HTR-8/SVneo (cell line): ENCODE data around the gene FBXO48.

- RRBS = no CpG with 5 or more reads among the region's 2 CpGs
Observed at GRCh38 chr2:67825207-67825820, 237.5 kb downstream of the C1D start.

- RRBS = no CpG with 5 or more reads among the region's 3 CpGs
Observed at GRCh38 chr2:67877361-67877666, 185.5 kb downstream of the C1D start.

- RRBS = no CpG with 5 or more reads among the region's 1 CpG
Observed at GRCh38 chr2:68178652-68179031, 21.0 kb downstream of the PNO1 start.

- RRBS = no CpG with 5 or more reads among the region's 6 CpGs
Observed at GRCh38 chr2:68366046-68366699, 1.1 kb downstream of the PLEK start.

DNA sequence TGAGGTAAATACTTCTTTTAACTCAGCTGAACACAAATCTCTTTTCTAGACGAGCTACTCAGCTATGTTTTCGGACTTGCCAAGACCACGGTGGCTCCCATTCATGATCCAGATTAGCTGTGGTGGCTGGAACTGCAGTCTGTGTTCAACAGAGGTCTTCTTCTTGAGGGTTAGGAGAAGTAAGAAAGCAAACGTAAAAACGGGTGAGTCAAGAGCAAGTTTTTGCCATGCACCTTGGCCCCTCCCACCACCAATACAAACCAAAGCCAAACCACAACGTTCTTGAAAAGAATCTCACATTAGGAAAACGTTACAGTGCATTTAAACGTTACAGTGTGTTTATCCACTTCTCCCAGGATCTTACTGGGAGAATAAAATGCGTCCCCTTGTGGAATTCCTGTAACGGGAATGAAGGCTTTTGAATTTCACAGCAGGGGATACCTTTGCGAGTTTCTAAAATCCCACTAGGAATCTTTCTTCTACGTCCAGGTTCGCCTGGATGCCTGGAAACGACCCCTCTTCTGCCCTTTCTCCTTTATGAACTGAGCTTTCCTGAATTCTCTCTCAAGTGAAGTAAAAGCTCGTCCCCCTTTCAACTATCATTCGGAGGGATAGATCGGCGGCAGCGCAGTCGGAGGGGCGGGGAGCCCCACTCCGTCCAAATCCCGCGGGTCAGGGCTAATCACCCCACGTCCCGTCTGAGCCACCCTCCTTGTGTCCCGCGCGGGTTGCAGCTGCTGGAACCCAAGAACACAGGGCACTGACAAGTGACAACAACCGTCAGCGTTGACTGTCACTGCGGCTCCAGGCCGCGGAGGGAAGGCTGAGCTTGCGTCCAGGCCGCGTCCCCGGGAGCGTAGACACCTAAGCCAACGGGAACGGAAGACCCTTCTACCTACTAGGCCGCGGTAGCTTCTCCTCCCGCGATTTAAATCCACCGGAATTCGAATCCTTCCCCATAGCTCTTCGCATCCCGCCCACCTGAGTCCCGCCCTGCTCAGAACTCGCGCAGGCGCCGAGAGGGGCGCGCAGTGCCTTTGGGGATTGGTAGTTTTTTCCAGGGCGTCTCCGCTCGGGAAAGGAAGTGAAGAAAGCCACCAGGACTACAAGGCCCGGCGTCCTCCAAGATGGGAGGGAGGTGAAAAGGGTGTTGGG, at the start of gene FBXO48:
TSS of gene FBXO48 (minus strand) at position 983 of the 1,155 bp plus-strand sequence.
- RRBS = under 1% methylated on average over 9 of the region's 61 CpGs

- RRBS = no CpG with 5 or more reads among the region's 7 CpGs
Observed at GRCh38 chr2:68768273-68768941, 33.8 kb downstream of the ARHGAP25 start.

DNA sequence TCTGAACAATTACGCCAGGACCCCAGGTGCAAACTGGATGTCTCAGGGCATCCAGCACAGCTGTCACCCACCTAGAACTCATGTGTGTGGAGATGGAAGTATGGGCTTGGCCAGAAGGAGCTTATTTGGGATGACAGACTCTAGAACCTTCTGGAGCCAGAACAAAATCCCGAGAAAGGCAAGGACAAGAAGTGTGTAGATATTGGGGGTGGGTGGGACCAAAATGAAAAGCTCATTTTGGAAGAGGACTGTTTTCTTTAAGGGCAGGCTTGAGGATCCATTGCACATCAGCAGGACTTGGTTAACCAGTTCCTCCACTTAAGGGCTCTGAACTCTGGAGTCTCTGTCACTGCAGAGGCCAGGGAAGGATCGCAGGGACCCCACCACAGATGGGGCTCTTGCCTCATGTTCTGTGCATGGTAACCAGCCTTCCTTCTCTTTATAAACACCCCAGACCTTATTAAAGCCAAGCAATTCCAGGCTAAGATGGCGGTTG, 42.1 kb downstream of the ARHGAP25 start:
- RRBS = no CpG with 5 or more reads among the region's 4 CpGs

- RRBS = no CpG with 5 or more reads among the region's 14 CpGs
Observed at GRCh38 chr2:68799565-68800164, 65.1 kb downstream of the ARHGAP25 start.

- RRBS = no CpG with 5 or more reads among the region's 14 CpGs
Observed at GRCh38 chr2:69014097-69015227, 1.5 kb downstream of the ANTXR1 start.

GRCh38 chr2:69177764-69178803, 165.1 kb downstream of the ANTXR1 start:
- RRBS = no CpG with 5 or more reads among the region's 26 CpGs

- RRBS = no CpG with 5 or more reads among the region's 4 CpGs
Observed at GRCh38 chr2:69196927-69197383, 184.0 kb downstream of the ANTXR1 start.

DNA sequence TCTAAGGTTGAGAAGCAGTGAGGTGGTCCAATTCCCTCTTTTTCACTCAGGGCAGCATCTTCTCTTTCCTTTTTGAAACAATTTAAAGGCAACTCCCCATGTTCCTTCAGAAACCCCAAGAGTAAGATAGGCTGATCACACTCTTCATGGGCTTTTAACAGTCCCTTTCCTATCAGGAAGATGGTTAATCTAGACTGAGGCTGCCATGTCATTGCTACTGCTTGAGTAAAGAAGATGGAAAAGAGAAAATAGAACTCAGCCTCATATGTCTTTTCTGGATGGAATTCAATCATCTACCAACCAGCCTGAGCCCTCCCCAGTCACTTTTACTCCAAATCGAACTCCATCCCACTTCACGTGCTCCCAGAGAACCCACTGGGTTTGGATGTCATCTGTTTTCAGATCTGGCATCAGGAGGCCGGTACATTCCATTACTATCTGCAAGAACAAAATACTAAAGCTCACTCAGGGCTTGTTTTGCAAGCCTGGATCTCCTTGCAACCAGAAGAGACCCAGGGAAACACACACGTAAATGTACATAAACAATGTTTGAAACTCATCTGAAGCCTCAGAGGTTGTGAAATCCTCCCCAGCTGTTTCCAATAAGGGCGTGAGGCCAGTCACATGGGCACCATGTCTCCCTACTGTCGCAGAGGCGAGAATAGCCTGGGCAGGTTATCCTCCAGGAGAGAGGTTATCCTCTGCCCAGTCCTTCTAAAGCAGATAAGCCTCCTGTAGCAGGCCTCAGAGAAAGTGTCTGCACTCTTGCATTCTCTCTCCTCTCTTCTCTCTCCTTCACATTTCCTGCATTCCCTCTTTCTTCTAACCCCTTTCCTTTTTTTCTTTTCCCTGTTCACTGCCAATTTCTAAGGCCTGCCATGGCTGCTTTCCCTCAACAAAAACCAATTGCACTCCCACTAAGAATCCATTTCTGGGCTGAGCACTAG, 187.0 kb downstream of the GFPT1 start:
- RRBS = no CpG with 5 or more reads among the region's 7 CpGs

DNA sequence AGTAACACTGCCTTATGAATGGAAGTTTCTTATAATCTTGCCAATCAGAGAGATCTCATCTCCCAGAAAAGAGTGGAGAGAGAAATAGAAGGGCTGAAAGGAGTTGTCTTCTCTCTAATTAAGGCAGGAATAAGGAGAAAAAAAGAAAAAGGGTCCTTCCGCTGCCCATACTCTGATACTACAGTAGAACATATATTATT, 133.8 kb downstream of the GFPT1 start:
- RRBS = no CpG with 5 or more reads among the region's 1 CpG

- RRBS = no CpG with 5 or more reads among the region's 3 CpGs
Observed at GRCh38 chr2:69271877-69272212, 115.2 kb downstream of the GFPT1 start.

DNA sequence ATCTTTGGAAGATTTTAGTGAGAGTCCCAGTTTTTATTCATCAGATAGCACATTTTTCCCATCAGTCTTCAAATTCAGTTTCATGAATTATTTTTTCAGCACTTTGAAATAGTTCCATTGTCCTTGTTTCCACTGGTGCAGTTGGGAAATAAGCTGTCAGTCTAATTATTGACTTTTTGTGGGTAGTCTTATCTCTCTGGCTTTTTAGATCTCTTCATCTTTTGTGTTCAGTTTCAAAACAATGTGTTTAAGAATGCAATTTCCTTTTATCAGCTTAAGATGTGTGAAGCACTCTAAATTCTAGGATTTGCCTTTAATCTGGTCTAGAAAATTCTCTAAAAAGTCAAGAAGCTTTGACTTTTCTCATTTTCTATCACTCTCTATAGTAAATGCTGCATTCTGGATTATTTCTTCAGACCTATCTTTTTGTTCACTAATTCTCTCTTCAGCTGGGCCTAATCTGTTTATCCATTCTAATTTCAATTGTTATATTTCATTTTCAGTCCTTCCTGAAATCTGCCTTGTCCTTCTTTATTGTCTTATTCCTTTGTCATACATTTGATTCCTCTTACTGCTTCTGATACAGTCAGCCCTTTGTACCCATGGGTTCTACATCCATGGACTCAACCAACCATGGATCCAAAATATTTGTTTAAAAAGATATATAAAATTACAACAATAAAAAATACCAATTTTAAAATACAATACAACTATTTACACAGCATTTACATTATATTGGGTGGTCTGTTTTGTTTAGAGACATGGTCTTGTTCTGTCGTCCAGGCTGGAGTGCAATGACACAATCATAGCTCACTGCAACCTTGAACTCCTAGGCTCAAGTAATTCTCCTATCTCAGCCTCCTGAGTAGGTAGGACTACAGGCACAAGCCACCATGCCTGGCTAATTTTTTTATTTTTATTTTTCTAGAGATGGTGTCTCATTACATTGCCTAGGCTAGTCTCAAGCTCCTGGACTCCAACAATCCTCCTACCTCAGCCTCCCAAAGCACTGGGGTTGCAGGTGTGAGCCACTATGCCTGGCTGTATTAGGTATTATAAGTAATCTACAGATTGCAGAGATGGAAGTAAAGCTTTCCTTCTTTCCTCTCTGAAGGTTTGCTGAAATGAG, 70.1 kb downstream of the GFPT1 start:
- RRBS = no CpG with 5 or more reads among the region's 1 CpG

DNA sequence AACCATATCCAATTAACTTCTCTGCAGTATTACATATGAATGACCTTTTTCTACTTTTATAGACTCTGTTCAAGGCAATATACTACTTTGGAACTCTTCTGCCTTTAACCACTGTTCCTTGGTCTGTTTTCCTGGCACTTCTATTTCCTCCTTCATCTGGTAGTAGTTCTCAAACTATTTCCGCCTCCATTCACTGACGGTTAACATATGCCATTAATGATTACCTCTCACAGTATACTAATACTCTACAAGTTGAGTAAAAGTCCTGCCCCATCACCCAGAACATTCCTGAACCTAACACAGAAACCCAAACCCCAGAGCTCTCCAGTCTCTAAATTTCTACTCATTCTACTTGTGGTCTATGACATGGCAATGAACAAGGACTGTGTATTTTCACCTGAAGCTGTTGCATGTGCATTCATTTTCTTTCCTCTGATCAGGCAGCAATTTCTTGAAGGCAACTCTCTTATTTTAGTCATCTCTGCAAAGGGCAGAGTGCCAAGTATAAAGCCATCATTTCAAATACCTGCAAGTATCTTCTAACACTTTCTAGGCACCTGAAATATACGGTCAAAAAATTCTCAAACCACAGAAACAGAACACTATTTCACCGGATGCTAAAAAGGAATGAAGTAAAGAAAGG, 4.4 kb downstream of the GFPT1 start:
- RRBS = no CpG with 5 or more reads among the region's 4 CpGs

DNA sequence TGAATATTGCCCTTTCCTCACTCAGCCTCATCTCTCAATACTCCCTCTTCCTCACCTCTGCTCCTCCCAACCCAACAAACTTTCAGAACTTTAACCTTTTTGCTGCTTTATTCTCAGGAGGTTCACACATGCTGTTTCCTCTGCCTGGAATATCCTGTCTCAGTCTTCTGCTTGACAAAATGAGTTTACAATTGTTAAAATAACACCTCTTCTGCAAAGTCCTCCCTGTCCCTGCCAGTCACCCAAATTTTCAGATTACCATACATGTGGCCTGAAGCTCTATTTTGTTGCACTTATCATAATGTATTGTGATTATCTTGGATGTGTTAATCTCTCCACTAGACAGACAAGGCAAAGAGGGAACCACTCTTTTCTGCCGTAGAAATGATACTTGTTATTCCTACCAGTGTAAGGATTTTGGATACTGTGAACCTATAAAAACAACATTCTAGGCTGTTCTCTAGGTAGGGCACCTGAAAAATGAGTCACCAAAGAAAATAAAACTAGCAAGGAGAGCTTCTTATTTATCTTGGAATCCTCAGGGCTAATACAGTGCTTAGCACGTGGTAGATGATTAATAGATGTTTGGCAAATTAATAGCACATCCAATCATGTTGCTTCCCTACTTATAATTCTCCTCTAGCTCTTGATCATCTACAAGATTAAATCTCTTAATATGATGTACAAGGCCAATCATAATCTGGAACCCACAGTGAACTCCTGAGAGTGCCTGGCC, 73.2 kb downstream of the AAK1 start:
- RRBS = no CpG with 5 or more reads among the region's 2 CpGs

GRCh38 chr2:69740641-69740956, 1.3 kb upstream of the ANXA4 start:
- RRBS = 55% methylated on average over 2 of the region's 8 CpGs

GRCh38 chr2:69744544-69745018, 2.6 kb downstream of the ANXA4 start:
- RRBS = no CpG with 5 or more reads among the region's 3 CpGs